NCI-H460 (cell line): ENCODE measurements around a stretch of chr14.

DNA sequence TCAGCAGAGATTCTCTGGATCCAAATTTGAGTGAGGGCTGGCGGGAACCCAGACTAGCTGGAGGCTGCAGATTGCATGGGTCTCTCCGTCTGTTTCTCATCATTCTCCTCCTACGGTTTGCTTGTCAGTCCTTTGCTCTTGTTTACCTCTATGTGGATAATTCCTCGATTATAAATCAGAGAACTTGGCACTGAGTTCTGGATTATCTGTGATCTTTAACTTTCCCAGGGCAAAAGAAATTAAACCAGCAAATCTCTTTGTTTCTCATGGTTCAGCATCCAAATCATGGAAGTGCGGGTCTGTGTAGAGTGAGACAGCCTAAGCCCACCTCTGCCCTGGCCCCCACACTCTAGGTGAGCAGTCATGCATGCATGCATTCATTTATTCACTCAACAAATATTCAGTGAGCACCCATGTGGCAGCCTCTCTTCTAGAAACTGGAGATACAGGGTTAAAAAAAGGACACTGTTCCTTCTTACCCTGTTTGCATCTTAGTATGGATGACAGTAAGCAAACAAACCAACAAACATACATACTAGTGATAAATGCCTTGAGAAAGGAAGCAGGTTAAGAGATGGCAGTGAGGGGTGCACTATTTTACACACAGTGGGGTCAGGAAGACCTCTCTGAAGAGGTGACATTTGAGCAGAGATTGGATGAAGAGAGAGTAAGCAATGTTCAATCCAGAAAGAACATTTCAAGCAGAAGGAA lies 280.5 kb downstream of the ZFP36L1 start:
RAMPAGE:
- cytosol, long total RNA = no peak
- long total RNA = no peak
- nucleus, long total RNA = no peak

RAMPAGE:
- cytosol, long total RNA = no peak
- long total RNA = no peak
- nucleus, long total RNA = no peak
These were observed 265.5 kb downstream of the ZFP36L1 start for GRCh38 chr14:68527186-68527966.

RAMPAGE:
- cytosol, long total RNA = no peak
- long total RNA = no peak
- nucleus, long total RNA = no peak
These were observed 116.2 kb downstream of the ZFP36L1 start for GRCh38 chr14:68676629-68677005.

GRCh38 chr14:68704726-68705547 lies 87.9 kb downstream of the ZFP36L1 start:
RAMPAGE:
- cytosol, long total RNA = no peak
- long total RNA = no peak
- nucleus, long total RNA = no peak

DNA sequence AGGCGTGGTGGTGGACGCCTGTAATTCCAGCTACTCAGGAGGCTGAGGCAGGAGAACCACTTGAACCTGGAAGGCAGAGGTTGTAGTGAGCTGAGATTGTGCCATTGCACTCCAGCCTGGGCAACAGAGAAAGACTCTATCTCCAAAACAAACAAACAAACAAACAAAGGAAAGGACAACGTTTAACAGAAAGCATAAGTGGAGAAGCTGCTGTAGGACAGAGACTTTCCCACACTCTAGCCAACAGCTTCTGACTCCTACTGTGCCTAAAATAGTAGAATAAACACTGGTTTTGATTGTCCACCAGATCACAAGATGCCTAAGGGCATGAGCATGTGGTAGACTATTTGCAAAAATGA lies 18.3 kb downstream of the ZFP36L1 start:
RAMPAGE:
- cytosol, long total RNA = no peak
- long total RNA = no peak
- nucleus, long total RNA = no peak

DNA sequence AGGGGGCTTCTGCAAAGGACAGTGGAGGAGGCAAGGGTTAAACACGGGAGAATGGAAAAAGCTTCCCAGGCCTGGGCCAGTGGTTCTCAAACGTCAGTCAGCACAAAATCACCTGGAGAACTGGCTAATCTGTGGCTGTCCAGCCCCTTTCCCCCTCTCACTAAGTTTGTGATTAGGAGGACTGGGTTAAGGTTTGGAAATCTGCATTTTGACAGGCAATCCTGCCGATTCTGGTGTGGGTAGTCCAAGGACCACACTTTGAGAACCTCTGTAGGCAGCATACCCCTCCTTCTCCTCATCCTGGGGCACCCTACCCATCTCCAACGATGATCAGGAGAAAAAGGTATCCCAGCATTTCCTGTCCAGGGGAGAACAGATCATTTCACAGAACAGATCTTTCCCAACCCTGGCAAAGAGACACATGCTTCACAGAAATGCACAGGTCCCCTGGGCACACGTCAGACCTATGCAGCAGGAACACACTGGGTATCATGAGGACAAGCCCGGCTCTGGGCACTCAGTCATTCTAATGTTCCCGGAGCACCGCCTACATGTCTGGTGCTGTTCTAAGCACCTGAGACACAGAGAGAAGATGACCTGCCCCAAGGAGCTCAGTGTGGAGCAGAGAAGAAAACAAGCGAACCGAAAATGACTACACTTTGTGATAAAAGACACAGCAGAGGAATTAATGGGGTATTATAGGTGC lies 56.3 kb downstream of the ACTN1 start:
RAMPAGE:
- cytosol, long total RNA = no peak
- long total RNA = no peak
- nucleus, long total RNA = no peak

DNA sequence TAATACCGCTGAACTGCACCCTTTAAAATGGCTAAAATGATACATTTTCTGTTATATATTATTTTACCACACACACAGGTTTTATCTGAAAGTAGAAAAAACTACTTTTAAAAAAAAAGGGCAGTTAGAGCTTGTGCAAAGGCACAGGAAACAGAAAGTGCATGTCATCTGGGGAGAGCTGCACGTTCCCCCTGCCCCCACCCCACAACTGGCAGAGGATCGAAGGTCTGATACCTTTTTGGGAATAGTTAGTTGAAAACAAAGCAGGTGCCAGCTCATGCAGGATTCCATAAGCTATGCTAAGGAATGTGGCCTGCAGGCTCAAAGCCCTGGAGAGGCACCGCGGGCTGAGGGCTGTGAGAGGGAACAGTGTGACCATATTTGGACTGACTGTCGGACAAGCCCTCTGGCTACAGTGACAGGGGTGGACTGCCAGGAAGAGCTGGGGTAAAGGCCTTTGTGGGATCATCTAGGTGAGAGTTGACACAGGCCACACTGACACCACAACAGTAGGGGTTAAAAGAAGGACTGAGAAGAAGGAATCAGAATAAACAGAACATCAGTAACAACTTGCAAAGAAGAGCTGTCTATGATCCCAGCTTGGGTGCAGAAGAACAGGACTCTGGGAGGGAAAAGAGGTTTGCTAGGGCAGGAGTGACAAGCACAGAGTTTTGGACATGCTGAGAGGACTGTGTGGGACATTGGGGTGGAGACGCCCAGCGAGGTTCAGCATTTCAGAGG lies 54.7 kb downstream of the ACTN1 start:
RAMPAGE:
- cytosol, long total RNA = no peak
- long total RNA = no peak
- nucleus, long total RNA = no peak

RAMPAGE:
- cytosol, long total RNA = no peak
- long total RNA = no peak
- nucleus, long total RNA = no peak
These were observed 42.2 kb downstream of the ACTN1 start for GRCh38 chr14:68936756-68937405.

DNA sequence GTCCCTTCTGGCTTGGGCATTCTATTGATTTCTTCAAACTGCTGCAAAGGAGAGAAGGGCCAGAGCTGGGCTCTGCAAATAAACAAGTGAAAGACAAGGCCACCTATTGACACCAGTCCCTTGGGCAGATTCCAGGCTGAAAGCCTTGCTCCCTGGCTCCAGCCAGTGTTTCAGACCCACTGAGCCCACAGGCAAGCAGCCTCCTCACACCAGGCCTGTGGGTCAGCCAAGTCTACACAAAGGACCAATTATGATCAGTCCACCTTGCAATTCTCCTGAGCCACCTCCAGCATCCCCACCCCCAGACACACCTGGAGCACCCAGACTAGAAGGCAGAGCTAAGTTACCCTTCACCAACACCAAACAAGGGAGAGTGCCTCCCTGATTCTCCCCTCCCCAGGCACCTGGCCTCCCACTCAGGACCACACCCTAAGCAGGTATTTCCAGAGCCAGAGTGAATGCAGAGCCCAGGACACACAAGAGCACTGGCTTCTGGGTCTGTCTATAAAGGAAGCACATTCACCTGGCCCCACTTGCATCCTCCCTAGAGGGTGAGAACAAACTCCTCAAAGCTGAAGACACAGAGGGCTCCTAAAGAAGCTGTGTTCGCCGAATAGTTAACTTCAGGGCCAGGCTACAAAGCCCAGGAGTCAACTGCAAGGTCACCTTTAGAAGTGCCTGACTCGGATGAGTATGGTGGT lies 13.7 kb downstream of the ACTN1 start:
RAMPAGE:
- cytosol, long total RNA = no peak
- long total RNA = no peak
- nucleus, long total RNA = no peak

GRCh38 chr14:68975712-68976062 lies 3.4 kb downstream of the ACTN1 start:
RAMPAGE:
- cytosol, long total RNA = no peak
- long total RNA = no peak
- nucleus, long total RNA = no peak

RAMPAGE:
- cytosol, long total RNA = no peak
- long total RNA = no peak
- nucleus, long total RNA = no peak
These were observed 2.8 kb downstream of the ACTN1 start for GRCh38 chr14:68976085-68976991.

RAMPAGE:
- cytosol, long total RNA = no peak
- long total RNA = no peak
- nucleus, long total RNA = no peak
These were observed 25.5 kb upstream of the ACTN1 start for GRCh38 chr14:69004646-69005032.

DNA sequence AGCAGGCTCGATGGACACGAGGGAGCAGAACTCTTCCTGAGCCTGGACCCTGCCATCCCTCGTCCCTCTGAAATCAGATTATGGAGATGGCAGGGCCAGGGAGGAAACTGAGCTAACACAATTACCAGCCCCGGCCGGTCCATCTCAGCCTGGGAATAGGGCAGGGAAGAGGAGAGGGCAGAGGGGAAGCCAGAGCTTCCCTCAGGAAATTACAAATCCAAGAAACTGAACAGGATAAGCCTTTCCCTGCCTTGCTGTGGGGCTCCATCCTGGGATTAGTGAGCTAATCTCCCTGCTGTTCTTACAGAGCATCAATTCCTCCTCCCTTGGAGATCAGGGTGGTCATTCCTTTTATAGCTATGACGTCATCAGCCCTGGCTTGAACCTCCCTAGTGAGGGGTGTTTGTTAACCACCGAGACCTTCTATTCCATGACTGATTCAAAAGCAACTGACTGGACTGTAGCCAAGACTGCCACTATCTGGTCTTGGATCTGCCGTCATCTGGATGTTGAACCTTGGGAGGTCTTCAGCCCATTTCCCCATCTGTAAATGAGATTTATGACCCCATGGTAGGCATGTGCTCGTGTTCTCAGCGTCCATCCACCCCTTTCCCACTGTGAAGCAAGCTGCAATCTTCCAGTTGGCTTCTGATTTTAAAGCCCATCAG lies 59.3 kb upstream of the ACTN1 start:
RAMPAGE:
- cytosol, long total RNA = no peak
- long total RNA = no peak
- nucleus, long total RNA = no peak

DNA sequence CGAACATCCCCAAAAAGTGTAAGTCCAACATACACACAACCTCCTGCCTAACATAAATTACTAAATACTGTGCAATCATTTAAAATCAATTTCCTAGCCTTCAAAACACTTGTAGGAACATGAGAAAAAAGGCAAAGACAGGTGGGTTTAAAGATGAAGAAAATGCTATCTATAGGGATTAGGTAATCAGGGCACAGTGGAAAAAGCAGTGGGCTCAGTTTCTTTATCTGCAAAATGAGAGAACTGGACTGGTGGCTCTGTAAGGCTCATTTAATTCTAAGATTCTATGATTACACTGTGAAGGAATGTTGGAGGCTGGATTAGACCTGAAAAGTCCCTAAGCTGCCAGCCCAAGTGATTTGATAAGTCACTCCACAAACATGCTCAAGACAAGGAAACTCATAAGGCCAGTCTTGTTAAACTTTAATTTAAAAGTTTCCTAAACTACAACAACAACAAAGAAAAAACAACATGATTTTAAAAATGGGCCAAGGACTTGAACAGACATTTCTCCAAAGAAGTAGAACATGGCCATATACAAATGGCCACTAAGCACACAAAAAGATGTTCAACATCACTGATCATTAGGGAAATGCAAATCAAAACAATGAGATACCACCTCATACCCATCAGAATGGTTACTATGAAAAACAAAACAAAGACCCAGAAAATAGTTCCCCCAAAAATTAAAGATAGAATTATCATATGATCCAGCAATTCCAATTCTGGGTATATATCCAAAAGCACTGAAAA lies 75.0 kb downstream of the DCAF5 start:
RAMPAGE:
- cytosol, long total RNA = no peak
- long total RNA = no peak
- nucleus, long total RNA = no peak

DNA sequence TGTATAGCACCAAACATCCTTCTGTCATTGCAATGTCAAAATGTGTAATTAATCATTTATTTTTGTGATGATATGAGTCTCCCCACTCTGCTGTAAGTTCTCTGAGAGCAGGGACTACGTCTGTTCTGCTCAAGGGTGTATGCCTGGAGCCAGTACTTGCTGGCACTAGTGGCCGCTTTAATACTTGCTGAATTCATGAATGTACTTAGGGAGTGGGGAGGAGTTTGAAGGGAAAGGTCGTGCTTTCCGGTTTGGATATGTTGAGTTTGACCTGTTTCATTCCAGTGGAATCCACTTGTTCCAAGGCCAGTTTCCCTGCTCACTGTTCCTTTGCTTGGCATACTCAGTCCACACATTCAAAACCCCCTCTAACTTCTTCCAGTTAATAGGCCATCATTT lies 1.9 kb upstream of the DCAF5 start:
RAMPAGE:
- cytosol, long total RNA = no peak
- long total RNA = no peak
- nucleus, long total RNA = no peak

RAMPAGE:
- cytosol, long total RNA = no peak
- long total RNA = no peak
- nucleus, long total RNA = no peak
These were observed 33.8 kb upstream of the GALNT16 start for GRCh38 chr14:69226214-69226582.

GRCh38 chr14:69384740-69385687 lies 13.1 kb downstream of the ERH start:
RAMPAGE:
- cytosol, long total RNA = no peak
- long total RNA = no peak
- nucleus, long total RNA = no peak

DNA sequence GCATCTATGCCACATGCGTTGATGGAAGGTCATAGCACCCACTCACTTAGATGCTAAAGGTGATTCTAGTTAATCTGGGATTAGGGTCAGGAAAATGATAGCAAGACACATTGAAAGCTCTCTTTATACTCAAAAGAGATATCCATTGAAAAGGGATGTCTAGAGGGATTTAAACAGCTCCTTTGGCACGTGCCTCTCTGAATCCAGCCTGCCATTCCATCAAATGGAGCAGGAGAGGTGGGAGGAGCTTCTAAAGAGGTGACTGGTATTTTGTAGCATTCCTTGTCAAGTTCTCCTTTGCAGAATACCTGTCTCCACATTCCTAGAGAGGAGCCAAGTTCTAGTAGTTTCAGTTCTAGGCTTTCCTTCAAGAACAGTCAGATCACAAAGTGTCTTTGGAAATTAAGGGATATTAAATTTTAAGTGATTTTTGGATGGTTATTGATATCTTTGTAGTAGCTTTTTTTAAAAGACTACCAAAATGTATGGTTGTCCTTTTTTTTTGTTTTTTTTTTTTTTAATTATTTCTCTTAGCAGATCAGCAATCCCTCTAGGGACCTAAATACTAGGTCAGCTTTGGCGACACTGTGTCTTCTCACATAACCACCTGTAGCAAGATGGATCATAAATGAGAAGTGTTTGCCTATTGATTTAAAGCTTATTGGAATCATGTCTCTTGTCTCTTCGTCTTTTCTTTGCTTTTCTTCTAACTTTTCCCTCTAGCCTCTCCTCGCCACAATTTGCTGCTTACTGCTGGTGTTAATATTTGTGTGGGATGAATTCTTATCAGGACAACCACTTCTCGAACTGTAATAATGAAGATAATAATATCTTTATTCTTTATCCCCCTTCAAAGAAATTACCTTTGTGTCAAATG lies 25.2 kb upstream of the PLEKHD1 start:
RAMPAGE:
- cytosol, long total RNA = no peak
- long total RNA = no peak
- nucleus, long total RNA = no peak

DNA sequence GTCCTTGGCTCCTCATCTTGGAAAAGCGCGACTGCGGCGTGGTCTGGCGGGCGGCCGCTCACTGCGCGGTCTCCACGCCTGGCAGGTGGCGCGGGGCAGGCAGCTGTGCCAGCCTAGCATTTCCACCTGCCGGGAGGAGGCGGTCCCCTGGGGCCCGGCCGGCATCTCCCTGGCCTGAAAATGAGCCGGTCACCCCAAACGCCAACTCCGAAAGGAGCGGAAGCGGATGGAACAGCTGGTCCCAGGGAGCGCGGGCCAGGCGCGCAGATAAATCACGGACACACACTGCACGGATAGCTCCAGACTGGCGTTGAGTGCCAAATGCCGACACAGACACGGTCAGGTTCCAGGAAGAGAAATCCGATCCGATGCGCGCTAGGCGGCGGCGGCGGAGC lies 814 bp upstream of the PLEKHD1 start:
RAMPAGE:
- cytosol, long total RNA = no peak
- long total RNA = no peak
- nucleus, long total RNA = no peak

DNA sequence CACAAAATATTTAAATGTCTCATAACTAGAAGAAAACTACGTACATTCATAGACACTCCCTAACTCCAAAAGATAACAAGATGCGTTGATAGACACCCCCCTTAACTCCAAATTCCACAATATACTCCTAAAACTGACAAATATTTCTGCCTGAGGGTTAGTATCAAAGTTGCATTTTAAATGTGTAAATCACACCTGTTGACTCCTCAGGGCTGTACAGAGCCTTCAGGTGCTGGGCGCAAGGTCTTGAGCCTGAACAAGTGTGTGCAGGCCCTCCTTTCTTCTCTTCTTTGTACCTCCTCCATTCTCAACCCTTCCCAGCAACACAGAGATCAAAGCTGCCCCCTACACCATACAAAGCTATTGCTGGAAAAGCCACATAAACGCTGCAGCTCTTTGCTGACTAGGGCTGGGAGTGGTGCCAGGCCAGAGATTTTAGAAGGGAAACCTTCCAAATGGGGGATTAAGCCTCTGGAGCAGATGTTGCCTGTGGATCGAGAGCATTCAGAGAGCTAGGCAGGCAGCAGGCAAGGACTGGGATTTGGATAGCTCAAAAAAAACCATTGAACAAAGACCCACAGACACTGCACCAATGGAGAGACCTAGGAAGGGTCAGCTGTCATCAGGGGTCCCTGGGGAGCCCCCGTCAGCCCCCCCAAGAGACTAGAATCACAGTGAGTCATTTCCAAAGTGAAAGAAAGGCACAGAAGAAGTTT lies 18.4 kb upstream of the CCDC177 start:
RAMPAGE:
- cytosol, long total RNA = no peak
- long total RNA = no peak
- nucleus, long total RNA = no peak